Neuron (in vitro differentiated cells): ENCODE measurements around the gene ECHDC3.

GRCh38 chr10:11147893-11148257 lies 130.2 kb downstream of the CELF2 start:
- PRO-cap, result no peak

DNA sequence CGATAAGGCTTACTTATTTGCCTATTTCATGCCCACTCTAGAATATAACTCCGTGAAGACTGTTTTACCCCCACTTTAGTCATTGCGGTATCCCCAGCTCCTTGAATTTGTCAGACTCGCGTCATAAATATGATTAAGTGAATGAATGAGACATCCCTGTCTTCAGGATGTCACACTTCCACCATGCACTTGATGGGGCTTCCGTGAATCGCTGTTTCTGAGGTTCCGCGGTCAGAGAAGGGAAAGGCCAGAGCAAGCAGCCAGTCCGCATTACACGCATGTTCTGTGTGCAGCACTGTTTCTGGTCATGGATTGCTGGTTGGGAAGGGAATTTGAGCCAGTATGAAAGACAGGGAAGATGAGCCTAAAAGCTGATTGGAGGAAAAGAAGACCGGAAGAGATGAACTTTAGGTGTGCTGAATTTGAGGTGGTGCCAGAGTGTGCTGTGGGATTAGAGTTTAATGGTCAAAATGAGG lies 138.9 kb downstream of the CELF2 start:
- PRO-cap, result no peak

DNA sequence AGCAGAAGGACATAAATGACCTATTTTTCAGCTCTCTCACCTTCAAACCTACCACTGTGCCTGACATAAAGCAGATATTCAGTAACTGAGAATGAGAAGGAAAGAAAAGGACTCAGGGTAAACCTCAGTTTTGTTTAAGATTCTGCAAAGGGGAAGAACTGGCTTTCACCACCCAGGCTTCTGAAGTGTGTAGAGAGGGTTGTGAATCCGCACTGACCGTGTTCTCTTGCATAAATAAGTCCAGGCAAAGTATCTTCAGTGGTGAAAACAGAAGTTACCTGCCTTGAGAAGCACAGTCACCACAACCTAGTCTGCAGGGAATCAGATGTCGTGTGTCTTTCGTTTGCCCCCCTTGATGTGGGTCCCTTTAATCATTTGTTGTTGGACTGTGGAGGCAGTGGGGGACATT lies 139.9 kb downstream of the CELF2 start:
- PRO-cap, result no peak

GRCh38 chr10:11168935-11169630 lies 151.4 kb downstream of the CELF2 start:
- PRO-cap, result no peak

GRCh38 chr10:11203068-11203506 lies 185.4 kb downstream of the CELF2 start:
- PRO-cap, result no peak

- PRO-cap, result no peak
Observed at GRCh38 chr10:11225771-11226436, 208.2 kb downstream of the CELF2 start.

DNA sequence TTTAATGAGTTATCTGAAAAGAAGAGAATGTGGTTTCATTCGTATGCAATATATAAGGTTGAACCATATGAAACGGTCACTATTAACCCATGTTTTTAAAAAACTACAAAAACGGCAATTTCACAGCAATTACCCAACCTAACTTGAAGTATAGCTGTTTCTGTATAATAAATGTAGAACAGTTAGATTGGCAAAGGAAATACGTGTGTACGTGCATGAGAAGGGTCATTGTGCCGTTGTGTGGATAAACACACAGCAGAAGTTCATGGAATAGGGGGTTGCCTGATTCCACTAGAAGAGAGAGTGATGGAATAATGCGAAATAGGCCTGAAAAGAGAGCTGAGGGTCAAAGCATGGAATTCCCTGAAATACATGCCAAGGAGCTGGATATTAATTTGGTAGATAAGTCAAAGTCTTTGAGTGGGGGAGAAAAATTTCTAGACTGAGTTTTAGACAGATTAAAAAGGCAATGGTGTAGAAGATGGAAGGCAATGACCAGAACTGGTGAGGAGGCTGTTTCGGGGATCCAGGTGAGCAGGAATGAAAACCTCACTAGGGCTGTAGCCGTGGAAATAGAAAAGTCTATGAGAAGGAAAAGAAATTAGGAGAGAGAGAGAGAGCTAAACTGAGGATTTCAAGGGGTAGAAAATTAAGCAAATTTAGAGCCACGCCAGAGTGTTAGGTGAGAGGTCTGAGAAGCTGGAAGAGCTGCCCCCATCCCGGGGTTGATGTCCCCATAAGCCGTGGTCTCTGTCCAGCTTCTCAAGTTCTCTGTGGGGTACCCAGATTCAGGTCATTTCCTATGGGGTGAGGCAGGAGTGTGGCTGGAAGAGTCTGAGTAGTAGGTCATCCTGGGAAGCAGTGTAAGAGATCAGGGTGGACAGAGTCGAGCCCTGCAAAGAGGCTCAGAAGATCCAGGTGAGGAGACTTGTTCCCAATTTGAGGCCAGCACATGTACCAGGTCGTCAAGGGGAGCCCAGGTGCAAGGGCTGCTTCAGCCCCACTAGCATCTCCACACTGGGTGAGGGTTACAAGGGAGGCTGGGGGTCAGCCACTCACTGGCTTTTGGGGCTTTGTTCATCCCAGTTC lies 219.3 kb downstream of the CELF2 start:
- PRO-cap, result no peak

DNA sequence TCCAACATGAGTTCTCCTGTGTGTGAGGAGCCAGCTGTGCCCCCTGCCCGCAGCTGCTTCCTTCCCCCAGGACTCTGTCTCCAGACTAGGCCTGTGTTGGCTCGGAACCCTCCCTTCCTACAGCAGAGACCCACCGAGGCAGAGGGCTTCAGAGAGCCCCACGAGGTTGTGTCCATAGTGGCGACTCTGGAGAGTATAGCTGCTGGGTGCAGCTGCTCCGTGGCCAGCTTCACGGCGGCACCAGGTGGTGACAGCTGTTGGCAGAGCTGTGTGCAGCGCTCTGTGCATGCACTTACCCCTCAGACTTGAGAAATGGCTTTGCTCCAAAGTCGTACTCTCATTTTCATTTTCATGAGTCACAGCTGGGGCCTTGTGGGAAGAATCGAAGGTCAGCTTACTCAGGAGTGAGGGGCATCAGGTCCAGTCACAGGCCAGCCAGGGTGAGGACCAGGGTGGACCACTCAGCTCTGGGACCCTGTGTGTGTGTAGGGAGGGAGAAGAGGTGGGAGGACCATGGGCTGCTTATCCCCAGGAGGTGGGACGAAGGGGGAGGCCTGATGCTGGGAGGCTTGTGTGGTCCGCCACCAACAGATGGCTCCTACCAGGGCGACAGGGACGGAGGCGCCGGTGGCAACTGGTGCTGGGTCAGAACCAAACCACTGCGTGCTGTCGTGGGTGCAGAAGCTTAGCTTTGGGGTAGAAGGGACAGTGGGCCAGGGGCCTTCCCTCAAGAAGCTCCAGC lies 224.8 kb downstream of the CELF2 start:
- PRO-cap, result no peak

DNA sequence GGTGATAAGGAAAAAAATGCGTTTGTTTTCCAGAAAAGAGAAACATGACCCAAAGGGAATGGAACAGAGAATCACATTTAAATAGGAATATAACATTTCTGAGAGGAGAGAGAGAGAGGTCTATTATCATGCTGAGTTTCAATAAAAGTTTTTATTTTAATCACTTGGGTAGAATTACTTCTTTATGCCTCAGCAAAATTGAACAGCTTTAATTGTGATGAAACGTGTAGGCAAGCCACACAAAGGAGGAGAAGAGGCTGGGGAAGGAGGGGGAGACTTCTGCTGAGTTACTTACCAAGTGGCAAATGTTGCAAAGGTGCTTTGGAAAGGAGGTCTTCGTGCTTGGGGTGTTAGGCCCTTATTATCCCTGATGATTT lies 251.7 kb downstream of the CELF2 start:
- PRO-cap, result no peak

GRCh38 chr10:11277641-11278222 lies 260.1 kb downstream of the CELF2 start:
- PRO-cap, result no peak

- PRO-cap, result no peak
Observed at GRCh38 chr10:11546969-11547666, 64.3 kb downstream of the USP6NL start.

DNA sequence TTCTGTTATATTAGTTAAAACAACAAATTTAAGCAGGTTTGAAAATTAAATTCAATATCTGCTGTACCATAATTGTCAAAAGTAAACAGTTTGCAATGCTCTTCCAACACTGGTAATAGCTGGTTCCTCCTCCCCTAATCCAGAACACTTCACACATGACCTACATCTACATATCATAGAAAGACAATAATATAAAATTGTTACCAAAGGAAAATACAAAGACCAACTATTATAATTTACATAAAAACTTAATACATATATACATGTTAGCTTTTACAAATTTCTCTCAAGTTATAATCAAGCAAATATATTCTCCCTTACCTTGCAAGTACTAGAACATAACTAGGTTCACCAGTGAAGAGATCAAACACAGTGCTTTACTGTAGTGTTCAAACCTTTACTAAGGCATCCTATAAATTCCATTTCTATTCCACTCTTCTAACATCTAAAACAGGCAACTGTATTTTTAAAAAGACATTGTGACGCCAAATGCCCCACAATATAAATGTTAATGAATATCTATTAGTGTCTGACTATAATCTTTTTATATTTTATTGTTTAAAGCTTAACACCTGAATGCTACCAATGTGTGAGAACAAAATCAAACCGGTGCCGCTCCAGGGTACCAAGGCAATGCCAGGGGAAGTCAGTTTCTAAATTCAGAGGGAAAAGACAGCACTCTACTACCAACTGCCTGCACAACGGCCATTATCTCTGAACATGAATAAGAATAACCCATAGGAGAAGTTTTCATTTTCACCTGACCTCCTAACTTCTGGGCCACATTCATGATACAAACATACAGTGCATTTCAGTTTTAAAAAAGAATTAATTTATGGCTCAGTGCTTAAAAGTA lies 22.0 kb downstream of the USP6NL start:
- PRO-cap, result no peak

- PRO-cap, result bidirectional peak, plus-strand start at chr10:11742367, minus-strand start at chr10:11742252; bidirectional peak, plus-strand start at chr10:11742701, minus-strand start at chr10:11742560; unidirectional peak, minus-strand start at chr10:11742978
Observed at GRCh38 chr10:11742317-11743472, at the start of gene ECHDC3. ECHDC3 (plus strand) TSS chr10:11742382.

DNA sequence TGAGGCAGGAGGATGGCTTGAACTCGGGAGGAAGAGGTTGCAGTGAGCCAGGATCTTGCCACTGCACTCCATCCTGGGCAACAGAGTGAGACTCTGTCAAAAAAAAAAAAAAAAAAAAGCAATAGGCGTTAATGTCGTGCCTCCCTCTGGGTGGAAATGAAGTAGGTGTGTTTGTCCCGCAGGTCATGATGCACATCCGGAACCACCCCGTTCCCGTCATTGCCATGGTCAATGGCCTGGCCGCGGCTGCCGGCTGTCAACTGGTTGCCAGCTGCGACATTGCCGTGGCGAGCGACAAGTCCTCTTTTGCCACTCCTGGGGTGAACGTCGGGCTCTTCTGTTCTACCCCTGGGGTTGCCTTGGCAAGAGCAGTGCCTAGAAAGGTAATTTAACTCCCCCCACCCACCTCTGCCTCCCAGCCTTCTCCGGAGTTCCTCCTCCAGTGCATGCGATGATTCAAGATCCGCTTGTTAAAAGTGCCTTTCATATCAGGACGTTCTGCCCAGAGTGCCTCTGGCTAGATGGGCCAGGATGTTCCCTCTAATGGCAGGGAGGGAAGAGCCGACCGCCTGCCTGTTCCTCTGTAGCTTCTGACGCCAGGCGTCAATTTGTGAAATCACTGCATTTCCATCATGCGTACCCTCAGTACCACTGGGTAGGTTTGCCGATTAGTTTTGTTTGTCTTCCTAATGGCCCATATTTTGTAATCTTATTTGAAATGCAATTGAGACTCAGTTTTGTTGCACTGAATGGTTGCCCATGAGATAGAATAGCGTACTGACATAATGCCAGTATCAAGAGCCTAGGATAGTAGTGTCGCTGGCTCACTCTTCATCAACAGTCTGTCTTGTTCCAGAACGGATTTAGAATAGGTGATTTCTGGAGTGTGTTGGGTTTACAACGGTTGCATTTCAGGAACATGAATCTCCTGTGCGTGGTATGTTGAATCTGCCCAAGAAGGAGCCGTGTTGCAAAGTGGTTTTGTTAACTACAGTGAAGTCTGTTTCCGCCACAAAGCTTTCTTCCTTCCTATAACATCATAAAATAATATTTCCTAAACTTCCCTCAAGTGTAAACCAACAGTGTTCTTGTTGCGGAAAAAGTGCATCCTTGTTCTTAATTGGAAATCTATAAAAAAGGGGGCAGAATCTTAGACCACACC lies 13.4 kb downstream of the ECHDC3 start:
- PRO-cap, result no peak

DNA sequence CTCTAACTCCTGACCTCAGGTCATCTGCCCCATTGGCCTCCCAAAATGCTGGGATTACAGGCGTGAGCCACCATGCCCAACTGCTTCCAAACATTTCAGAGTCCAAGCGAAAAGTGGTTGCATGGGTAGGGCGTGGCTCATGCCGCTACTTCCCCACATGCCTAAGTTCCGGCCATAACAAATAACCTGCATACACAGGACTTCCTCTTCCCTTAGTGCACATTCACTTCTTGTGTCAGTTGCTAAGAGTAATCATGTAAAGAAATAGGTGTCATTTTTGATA lies 11.4 kb upstream of the UPF2 start:
- PRO-cap, result no peak

- PRO-cap, result no peak
Observed at GRCh38 chr10:12156665-12157245, 27.3 kb downstream of the SEC61A2 start.

- PRO-cap, result no peak
Observed at GRCh38 chr10:12163906-12164811, 31.5 kb downstream of the NUDT5 start.

DNA sequence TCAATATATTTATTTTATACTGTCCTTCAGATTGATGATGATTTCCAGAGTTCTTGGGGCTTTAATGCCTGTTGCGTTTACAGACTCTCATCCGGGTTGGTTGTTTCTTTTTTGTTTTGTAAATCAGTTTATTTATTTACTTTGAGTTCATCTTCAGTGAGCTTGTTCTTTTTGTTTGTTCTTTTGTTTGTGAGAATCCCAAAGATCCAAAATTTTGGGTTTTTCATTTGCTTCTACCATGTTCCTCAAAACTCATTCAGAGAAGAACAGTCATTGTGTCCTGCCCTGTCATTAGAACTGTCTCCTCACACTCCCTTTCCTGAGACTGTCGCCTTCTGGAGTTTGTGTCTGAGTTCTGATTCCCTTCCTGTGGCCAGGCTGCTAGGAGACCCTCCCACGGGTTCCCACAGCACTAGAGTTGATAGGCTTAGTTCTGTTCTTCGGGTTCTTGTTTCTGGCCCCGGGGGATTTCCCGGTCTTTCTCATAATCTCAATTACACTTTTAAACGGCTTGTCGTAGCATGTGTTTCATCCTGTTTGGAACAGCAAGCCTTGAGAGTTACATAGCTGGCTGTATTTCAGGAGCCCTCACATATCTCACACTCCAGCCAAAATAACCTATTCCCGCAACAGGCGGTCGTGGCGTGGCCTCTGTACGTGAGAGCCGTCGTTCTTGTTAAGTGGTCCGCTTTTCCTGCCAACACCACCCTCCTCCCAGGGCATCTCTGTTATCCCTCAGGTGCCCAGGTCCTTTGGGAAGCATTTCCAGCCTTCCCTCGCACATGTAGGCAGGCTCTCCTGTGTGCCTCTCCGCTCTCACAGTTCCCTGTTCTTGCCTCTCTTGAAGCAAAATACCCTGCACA lies 45.8 kb downstream of the CDC123 start:
- PRO-cap, result no peak

DNA sequence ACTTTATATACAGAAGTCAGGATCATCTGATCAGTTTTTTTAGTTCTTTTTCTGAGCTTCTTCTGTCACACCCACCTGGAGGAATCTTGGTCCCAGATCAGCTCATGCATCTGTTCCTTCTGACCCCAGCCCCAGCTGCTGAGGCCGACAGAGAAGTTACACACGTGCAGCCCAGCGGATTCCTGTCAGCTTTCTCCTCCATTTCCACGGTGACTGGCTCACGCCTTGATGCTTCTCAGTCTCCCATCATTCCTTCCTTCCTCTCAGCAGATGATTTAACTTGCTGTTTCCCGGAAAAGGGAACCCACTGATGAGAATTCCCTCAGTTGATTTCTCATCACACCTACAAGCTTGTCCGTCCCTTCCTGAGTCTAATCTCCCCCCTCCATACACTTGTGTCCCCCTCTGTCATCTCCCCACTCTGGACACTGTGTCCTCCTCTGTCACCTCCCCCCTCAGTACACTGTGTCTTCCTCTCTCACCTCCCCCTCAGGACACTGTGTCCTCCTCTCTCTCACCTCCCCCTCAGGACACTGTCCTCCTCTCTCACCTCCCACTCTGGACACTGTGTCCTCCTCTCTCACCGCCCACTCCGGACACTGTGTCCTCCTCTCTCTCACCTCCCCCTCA lies 50.6 kb downstream of the CDC123 start:
- PRO-cap, result no peak

DNA sequence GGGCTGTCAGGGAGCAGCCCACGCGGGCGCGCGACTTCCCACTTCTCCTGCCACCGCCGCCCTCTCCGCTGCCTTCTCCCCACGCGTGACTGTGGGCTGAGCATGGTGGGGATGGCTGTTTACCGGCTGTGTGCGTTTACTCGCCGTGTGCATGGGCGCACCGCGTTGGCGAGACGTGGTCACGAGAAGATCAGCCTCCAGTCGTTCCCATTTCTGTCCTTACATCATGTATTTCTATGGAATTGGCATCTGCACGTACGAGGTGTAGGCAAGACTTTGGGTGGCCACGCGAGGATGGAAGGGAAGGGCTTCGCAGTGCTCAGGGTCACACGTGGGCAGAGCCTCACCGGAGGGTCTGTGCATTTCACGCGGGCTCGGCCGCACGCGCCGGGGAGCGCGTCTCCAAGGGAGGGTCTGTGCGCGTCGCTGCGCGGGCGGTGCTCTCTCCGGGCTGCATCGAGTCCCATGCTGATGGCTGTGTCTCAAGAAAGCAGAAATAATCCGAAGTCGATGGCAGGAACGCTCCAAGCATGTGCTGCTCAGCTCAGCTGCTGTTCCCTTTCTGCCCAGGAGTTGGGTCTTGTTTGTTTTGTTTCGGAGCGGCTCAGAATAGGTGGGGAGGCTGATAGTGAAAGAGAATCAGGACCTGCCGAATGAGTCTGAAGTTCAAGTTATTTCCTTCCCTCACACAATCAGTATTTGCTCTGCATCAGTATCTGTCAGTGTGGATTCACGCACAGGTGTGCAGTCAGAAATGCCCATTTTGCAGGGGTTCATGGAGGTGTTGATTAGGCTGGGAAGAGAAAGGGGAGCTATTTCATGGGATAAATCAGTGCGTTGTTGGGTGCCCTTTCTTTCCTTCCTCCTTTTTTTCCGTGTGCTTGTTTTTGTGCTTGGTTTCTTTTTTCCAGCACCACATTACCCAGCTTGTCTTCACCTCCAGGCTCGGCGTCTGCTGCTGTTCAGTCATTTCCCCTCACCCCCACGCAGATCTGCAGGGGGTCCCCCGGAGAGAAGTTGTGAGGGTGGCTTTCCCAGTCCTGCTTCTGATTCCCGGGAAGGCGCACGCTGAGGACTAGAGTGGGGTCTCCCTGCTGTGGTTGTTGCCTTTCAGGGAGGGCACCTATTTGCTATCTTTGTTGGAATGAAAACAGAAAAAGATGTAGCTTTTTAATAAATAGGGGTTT lies 1.2 kb downstream of the CAMK1D start:
- PRO-cap, result bidirectional peak, plus-strand start at position 493 of the sequence, minus-strand start at position 478 of the sequence; bidirectional peak, plus-strand start at position 607 of the sequence, minus-strand start at position 564 of the sequence